SEM (cell line): ENCODE data around the genes TSN, ERCC3 and MAP3K2.

DNA sequence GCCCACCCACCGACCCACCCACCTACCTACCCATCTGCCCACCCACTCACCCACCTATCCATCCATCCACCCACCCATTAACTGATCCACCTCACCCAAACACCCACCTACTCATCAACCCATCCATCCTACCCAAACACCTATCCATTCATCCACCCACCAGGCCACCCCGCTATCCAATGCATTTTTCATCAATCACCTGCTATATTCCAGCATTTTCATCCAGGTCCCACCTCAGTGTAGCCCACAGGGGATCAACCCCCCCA, 121.8 kb downstream of the GLI2 start:
- PRO-cap, result no peak

- PRO-cap, result no peak
Observed at GRCh38 chr2:121260508-121261089, 24.4 kb downstream of the TFCP2L1 start.

DNA sequence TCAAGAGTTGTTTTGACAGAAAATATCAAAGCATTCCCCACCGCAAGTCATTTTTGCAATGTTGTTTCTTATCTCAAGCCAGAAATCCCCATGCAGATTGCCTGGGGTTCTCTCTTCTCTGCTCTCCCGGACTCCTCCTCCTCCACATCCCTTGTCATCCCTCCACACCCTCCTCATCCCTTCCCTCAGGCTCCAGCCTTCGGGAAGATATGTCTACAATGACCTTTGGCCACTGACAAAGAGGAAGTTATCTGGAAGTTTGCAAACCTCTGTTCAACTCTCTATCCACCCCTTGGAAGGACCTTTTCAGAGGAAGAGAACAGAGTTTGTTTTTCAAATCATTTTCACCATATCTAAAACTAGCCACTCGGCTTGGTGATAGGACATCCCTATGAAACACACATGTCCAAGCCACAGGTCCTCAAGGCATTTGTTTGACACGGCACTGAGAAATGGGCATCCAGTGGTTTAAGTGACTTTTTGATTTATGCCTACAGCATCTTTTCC, 11.8 kb downstream of the TFCP2L1 start:
- PRO-cap, result no peak

- PRO-cap, result no peak
Observed at GRCh38 chr2:121500939-121501427, 148.3 kb downstream of the CLASP1 start.

- PRO-cap, result no peak
Observed at GRCh38 chr2:121685344-121685697, 36.1 kb upstream of the CLASP1 start.

- PRO-cap, result bidirectional peak, plus-strand start at chr2:121755662, minus-strand start at chr2:121755425
Observed at GRCh38 chr2:121755222-121756154, at the start of gene TSN. TSN (plus strand) TSS chr2:121755651.

DNA sequence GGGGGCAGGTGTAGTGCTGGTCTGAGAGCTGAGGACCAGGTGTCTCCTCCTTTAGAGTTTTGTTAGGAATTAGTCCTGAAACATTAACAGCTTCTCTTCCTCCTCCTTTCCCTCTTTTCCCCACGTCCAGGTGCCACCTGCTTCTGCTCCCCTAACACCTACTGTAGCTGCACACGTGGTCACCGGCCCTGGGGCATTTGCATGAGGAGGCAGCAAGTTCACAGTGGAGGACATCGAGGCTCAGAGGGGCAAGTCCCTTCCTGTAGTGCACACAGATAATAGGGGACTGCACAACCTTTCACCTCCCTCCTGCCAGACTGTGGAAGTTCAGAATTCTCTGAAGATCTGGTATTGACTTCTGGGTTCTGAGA, 111.9 kb downstream of the TSN start:
- PRO-cap, result no peak

- PRO-cap, result no peak
Observed at GRCh38 chr2:123330196-123330458, 695.0 kb upstream of the CNTNAP5 start.

- PRO-cap, result bidirectional peak, plus-strand start at chr2:126656603, minus-strand start at chr2:126656555; unidirectional peak, minus-strand start at chr2:126656797
Observed at GRCh38 chr2:126656408-126656960, 526 bp downstream of the GYPC start.

DNA sequence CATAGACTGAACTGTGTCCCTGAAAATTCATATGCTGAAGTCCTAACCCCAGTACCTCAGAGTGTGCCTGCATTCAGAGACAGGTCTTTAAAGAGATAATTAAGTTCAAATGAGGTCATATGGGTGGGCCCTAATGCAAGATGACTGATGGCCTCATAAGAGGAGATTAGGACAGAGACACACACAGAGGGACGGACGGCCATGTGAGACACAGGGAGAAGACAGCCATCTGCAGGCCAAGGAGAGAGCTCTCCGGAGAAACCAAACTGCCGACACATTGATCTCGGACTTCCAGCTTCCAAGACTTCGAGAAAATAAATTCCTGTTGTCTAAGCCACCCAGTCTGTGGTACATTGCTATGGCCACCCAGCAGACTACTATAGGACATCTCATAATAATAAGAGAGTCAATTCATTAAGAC, 103.5 kb downstream of the BIN1 start:
- PRO-cap, result no peak

DNA sequence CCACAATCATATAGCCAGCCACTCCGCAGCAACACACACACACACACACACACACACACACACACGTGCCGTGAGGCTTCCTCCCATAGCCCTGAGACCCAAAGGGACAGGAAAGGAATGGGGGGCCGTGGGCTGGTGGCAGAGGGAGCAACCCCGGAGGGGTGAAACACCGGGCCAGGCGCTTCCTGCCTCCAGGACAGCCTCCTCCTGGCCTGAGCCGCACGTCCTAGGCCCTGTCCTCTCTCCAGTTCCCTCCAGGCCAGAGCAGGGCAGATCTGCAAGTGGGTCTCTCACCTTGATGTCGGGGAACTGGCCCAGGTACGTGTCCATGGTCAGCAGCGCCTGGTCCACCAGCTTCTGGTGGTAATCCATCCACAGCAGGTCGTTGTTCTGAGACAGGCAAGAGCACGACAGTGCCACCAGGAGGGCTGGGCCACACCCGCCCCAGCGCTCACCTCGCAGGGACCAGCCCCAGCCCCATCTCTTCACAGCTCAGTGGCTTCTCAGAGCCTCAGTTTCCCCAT, 37.2 kb downstream of the BIN1 start:
- PRO-cap, result no peak

GRCh38 chr2:127293352-127294450, at the start of gene ERCC3:
ERCC3 (minus strand) TSS chr2:127294144.
- PRO-cap, result bidirectional peak, plus-strand start at chr2:127294212, minus-strand start at chr2:127294144

- PRO-cap, result no peak
Observed at GRCh38 chr2:127384729-127384987, 3.1 kb downstream of the MAP3K2 start.

DNA sequence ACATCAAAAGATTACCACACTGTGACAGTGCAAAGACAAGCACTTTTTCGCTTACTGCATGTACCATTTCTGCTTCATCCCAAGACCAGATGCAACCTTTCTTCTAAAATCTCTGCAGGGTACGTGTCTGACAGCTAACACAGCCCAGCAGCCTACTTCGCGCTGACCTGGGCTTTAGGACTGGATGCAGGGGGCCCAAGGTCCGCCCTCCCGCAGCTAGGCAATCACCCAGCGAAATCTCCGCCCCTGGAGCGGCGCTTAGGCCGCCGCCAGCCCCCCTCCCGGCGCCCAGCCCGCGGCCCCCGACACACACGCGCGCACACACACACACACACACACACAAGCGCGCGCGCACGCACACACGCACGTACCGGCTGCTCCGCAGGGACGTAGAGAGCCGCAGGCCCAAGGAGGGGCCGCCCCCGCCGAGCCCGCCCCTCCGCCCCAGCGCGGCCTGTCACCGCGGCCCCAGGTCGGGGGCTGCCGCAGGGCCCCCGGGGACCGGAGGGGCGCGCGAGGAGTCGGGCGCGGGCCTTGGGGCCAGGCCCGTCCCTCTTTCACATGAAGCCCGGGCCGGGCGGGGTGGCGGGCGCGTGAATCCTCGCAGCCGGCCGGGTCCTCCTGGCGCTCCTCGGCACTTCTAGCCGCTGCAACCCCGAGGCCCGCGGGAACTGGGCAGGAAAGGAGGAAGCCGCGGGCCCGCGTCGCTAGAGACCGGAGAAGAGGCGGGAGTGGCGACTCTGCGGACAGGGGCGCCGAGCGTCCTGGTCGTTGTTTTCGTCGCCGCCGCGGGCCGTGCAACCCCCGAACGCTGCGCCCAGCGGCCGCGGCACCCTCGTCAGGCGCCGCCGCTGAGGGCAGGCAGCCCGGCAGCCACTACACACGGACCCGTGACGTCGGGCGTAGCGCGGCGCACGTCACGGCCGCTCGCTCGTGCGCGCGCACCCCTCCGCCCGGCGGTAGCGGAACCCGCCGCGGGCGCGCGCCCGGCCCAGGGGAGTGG, at the start of gene MAP3K2:
MAP3K2 (minus strand) TSS at position 895 of the 1,003 bp plus-strand sequence.
- PRO-cap, result unidirectional peak, plus-strand start at position 466 of the sequence; bidirectional peak, plus-strand start at position 562 of the sequence, minus-strand start at position 636 of the sequence; unidirectional peak, minus-strand start at position 779 of the sequence; bidirectional peak, plus-strand start outside the sequence, minus-strand start at position 892 of the sequence

GRCh38 chr2:127411860-127412682, 6.2 kb upstream of the PROC start:
- PRO-cap, result no peak

DNA sequence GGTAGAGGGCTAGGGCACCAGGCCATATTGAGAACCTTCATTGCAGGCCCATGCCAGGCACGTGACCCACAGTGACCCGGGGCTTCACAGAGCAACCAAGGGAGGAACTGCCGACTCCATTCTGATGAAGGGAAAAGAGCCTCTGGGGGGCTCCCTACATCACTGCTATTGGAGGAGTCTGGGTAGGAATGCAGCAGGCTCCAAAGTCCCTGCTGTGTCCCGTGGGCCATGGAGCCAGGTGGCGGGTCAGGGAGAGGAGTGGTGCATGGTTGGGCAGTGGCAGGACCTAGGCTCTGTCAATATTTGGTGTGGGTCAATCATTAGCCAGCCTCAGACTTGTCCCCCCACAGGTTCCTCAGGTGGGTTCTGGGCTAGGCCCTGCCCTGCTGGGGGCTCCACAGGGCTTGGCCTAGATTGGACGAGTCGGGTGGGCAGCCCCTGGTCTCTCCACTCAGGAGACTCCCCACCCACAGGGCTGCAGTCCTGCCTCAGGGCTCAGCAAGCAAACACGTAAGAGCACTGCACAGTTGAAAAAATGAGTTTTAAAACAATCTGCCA, 20.1 kb downstream of the PROC start:
- PRO-cap, result no peak

DNA sequence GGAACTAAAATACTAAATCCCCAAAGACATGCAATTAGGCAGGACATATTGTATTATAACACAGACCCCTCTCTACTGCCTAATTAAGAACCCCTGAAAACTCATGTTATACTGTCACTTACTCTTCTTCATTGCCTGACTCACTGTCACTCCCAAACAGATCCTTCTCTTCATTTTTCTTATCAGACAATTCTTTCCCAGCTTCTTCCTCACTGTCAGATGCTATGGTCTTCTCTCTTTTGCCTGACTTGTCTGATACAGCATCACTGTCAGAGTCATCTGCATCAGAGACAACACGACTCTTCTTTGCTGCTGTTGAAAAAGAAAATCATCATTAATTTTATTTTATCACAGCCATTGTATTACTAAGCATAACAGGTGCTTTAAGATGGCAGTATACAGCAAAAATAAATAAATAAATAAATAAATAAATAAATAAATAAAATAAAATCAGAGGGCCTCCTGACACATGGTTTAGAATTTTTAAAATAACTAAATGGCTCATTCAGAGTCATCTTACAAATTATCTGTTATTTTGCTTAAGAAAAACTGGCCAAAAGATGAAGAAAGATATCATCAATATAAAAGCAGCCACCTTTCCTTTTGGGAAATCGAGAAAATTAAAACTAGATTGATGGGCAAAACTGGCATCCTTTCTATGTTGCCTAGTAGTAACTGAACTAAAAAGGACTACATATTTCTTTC, 22.9 kb downstream of the IWS1 start:
- PRO-cap, result no peak

DNA sequence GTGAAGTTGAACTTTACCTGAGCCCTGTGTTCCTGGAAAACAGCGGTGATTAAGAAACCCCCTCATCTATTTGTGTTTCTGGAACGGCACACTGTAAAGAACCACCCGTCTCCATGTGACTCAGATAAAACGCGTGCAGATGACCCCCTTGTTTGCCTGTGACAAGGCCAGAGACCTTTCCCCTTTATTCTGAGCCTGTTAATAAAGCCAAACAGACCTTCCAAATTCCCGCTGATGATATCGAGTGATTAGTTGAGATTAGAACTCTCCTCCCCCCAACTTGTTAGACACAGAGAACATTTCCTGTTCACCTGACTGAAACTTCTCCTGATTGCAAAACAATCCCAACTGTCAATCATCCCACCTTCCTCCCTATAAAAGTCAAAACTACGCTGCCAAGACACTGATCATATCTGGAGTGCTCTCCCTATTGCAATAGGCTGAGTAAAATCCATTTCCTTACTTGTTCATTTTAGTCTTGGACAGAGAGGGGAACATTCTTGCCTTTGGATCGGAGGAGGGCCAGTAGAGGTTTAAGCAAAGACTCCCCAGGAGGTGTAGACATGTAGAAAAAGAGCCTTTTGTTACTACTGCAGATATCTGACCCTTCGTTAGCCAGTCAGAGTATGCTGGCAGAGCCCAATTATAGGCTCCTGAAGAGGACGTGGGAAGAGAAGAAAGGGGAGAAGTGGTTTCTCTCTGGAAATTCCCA, 937 bp upstream of the IWS1 start:
- PRO-cap, result bidirectional peak, plus-strand start at position 384 of the sequence, minus-strand start at position 242 of the sequence

GRCh38 chr2:127563618-127564351, 28.3 kb downstream of the MYO7B start:
- PRO-cap, result no peak

DNA sequence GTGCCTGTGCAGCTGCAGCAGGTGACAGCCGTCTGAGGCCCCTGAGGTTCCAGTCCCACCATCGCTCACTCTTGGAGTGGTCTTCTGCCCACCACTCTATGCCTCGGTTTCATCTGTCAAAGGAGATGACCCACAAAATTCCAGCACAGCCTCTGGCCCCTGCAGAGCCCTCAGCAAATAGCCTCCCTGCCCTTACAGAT, 16.6 kb upstream of the GPR17 start:
- PRO-cap, result no peak